Bronchus fibroblast of lung (primary cell): ENCODE results near the genes ICA1L, RAPH1 and ICOS.

GRCh38 chr2:201263847-201264177 is 3.5 kb downstream of the CASP8 start:
- RAMPAGE, long total RNA, result no peak

DNA sequence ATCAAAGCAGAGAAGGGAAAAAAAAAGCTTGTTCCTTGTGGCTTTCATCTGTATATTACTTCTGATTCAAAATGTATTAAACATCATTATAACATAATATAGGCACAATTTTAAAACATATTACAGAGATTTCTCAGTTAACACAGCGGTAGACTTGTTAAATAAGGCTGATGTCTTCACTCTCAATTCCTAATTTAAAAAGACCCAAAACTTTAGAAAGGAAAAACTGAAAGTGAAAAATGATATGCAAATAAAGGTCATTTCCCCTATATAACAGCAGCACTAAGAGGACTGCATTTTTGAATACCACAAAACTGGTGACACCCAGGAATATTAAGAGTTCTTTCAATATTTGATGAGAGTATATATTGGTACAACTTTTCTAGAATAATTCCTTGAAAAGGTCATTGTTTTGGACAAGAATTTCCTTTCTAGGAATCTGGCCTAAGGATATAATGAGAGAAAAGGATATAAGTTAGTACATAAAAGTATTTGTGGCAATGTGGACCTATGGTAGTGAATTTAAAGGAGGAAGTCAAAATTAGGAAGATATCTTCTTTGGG is 46.1 kb downstream of the C2CD6 start:
- RAMPAGE, long total RNA, result no peak

DNA sequence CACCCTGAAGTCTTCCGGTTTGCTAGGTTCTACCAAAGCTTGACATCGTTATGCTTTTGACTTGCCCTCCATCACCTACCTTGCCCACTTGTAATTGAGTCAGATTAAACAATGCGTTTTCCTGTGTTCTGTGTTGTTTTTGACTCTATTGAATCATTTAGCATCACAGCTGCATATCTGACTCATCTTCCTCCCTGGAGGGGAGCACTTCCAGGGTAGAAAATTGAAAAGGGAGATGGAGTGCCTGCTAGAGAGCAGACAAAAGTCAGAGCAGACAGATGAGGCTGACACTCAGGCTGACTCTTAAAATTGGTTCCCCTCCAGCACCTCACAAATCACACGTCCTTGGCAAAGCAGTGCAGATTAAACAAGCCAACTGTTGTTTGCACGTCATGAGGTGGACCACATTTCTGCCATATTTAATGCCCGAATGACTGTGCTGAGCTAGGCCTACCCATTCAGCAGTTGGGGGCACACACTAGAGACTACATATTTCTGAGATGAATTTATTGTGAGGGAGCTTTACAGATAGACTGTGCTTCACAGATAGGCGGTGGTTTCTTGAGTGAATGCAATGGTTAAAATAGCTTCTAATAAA is 2.2 kb downstream of the MPP4 start:
- RAMPAGE, long total RNA, result no peak

GRCh38 chr2:201780280-201780682 is 452 bp downstream of the ALS2 start:
- RAMPAGE, long total RNA, result no peak

- RAMPAGE, long total RNA, result no peak
Observed at GRCh38 chr2:201790277-201790852, 9.6 kb upstream of the ALS2 start.

DNA sequence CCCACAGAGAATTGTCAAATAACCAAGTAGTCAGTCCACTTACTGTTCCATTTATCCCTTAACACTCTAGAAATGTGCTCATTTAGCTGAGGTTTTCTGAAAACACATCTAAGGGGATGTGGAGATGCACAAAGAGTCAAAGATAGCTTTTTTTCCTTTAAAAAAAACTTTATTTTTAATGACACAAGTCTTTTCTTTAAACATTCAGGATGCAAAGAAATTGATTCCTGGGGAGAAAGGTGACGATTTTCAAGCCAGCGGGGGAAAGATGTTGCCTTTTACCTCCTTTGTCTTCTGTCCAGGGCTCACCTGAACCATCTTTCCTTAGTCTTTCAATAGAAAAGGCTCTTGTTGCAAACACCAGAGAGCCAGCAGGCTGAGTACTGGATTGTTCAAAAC is 55.6 kb upstream of the FZD7 start:
- RAMPAGE, long total RNA, result no peak

DNA sequence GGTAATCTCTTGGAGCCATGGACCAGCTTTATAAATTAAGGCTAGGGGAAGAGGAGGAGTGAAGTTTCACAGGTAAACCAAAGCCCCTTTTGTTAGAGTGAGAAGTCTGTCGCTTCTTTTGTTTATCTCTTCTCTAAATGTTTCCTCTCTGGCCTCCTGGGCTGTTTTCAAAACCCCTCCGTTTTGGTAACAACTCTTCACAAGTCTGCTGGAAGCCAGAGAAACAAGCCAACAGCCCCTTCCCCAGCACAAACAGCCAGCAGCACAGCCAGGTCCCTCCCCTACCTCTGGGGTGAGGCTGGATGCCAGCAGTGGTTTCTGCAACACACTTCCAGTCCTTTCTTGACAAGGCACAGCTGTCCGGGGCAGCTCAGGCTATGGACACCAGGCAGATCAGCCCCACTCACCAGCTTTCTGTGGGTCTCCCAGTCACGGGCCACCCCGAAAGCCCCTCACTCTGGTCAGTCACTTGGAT is 13.6 kb upstream of the FZD7 start:
- RAMPAGE, long total RNA, result no peak

GRCh38 chr2:202609669-202610200 is 25.0 kb upstream of the FAM117B start:
- RAMPAGE, long total RNA, result no peak

DNA sequence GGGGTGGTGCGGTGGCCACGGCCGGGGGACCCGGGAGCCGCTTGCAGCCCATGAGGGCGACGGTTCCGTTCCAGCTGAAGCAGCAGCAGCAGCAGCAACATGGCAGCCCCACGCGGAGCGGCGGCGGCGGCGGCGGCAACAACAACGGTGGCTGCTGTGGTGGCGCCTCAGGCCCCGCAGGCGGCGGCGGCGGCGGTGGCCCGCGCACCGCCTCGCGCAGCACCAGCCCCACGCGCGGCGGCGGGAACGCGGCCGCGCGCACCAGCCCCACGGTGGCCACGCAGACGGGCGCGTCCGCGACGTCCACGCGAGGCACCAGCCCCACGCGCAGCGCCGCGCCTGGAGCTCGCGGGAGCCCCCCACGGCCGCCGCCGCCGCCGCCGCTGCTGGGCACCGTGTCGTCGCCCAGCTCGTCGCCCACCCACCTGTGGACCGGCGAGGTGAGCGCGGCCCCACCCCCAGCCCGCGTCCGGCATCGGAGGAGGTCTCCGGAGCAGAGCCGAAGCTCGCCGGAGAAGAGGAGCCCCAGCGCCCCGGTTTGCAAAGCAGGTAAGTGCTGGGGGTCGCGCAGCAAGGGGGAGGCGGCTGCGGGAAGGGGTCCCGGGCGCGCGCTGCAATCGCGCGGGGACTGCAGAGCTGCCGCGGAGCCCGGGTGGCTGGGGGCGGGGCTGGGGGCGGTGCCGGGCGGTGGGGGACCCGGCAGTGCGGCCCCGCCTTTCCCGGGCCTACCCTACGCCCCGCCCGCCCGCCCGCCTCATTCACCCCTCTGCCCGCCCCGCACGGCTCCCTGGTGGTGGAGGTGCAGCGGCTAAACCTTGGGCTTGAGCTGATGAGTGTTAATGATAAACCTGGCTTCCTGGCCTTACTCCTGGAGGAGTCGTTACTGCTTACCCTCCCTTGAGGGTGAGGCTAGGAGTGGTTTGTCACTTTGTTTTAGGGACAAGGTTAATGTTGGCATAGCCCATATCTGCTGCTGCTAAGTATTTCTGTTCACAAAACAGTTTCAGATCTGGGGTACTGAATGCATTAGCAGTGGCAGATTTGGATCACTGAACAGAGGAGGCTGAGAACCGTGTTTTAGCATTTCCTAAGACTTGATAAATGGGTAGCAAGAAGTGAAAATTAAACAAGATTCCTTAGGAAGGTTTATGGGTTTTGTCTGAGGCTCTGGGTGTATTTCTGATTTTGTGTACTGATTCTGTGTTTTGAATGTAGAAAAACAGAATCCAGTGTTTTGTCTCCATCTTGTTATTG is 898 bp downstream of the FAM117B start:
- RAMPAGE, long total RNA, result no peak

GRCh38 chr2:202871191-202872383 is at the start of gene ICA1L:
TSS of gene ICA1L (minus strand) at chr2:202871766.
- RAMPAGE, long total RNA, result start-site peak on the minus strand at chr2:202871625-202871663, 22 and 28 reads in 2 replicates

DNA sequence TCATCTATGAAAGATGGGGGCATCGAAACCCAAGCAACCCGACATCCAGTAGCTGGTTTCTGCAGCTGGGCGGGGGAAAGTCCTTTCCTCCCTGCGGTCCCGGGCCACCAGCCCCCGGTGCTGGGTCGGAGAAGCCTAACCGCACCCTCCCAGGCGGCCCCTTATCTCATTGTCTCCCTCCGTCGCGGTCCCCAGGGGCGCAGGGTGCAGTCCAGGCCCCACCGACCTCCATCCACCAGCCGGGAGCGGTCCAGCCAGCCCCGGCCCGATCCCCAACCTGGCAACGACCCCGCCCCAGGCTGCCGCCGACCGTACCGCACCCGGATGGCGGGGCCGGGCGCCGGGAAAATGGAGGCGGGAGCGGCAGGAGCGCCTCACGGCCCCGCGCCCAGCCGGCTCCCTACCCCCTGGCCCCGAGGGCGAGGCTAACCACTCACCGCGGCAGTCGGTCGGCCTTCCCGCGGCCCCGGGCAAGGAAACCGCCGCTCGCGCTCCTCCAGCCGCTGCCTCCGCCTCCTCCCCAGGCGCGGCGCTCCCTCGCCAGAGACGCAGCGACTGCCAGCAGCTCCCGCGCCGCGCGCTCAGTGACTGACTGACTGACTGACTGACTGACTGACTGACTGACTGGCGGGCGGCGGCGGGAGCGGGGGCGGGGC is at the start of gene RAPH1:
TSS of gene RAPH1 (minus strand) at position 628 of the 656 bp plus-strand sequence.
- RAMPAGE, long total RNA, result no peak

- RAMPAGE, long total RNA, result no peak
Observed at GRCh38 chr2:203578502-203579723, 43.8 kb upstream of the RAPH1 start.

DNA sequence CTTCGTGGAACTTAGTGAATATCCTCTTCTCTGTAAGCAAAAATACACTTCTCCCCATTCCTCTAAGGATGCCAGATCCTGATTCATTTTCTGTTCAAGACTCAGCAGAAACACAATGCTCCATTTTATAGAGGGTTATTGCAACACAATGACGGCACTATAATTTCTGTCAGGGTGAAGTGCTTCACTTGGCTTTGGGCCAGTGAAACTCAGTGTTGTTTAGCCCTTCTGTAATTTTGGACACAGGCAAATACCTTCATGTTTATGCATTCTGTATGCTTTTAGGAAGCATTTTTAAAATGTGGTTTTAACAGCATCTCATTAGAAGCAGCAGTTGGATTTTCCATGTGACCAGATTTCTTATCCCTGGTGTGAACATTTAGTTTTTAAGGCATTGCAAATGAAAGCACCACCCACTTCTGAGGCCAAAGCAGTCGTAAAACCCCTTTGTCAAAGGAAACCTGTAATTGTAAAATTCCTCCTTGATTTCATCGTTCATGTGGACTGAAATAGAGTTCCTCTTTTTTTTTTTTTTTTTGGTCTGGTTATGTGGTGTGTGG is 56.5 kb upstream of the CD28 start:
- RAMPAGE, long total RNA, result no peak

GRCh38 chr2:203708783-203709390 is 2.4 kb downstream of the CD28 start:
- RAMPAGE, long total RNA, result no peak

GRCh38 chr2:203870968-203871296 is 3.4 kb downstream of the CTLA4 start:
- RAMPAGE, long total RNA, result no peak

- RAMPAGE, long total RNA, result no peak
Observed at GRCh38 chr2:203936452-203936960, at the start of gene ICOS. TSS of gene ICOS (plus strand) at chr2:203936763.

DNA sequence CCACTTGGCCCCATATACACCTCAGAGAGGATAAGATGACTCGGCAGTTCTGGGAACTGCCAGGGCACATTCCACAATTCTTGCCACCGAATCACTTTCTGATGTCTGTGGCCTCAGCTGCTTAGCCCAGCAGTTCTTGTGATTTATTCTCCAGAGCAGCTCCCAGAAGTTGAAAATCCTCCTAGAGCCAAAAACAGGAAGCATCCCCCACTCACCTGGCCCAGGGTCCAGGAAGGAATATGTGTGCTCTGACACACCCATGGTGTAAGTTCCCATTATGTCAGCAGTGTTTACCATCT is 223.4 kb upstream of the PARD3B start:
- RAMPAGE, long total RNA, result no peak

DNA sequence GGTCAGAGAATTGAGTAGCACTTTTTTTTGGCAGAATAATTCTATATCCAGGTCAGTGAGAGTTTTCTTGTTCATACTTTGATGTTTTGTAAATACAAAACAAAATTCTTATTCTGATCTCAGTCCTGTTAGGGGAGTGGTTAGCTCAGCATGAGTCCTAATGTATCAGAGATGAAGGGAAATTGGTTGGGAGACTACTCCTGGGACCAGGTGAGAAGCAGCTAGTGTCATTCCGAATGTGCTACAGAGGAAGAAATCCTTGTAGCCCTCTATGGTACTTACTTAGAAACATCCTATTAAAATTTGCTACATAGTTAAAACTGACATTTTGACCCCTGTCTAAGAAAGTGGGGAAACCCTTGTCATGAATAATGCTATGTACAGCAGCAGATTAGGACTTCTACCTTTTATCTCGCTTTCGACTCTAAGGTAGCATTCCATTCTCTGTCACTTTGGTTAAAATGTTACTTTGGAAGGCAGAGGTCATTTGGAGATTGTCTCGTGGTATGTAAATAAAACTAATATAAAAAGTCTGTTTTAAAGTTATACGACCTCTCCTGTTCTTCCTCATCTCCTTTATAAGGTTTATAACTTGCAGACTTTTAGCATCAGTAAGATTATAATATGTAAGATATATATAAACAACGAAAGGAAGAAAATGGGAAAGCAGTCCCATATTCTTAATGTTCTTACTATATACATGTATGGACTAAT is 65.9 kb downstream of the PARD3B start:
- RAMPAGE, long total RNA, result no peak

DNA sequence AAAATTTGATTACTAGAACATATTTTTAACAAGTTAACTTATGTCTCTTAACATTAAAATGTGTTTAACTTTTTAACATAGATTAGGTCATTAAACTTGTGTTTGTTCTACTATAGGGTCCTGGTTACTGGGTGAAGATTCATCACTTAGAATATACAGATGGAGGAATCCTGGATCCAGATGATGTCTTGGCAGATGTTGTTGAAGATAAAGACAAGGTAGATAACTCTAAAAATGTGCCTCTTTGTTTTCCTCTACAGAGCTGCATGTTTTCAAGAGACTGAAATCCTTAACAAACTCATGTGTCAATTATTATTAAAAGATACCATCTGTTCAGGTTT is 140.8 kb downstream of the PARD3B start:
- RAMPAGE, long total RNA, result no peak

DNA sequence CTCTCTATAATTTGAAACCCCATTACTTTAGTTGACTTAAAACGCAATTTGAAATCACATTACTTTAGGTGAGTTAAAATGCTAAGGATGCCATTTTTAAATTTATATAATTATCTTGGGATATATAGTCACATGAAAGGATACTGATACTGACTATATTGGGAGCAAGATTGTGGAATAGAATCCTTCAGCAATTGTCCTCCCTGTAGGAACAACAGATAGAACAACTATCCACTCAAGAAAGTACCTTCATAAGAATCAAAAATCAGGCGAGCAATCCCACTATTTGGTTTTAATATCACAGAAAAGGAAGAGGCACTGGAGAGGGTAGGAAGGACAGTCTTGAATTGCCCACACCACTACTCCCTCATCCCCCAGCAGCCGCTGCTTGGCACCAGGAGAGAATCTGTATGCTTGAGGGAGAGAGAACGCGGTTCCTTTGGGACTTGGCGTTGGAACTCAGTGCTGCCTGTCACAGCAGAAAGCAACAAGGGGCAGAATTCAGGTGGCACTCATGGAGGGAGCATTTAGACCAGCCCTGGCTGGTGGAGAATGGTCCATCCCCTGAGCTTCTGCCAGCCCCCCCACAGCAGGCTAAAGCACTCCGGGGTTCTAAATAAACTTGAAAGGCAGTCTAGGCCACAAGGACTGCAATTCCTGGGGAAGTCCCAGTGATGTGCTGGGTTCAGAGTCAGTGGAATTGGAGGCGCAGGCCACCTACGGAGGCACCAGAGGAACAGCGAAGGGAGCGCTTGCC is 252.7 kb downstream of the PARD3B start:
- RAMPAGE, long total RNA, result no peak